AG10803 (cell line): ENCODE measurements around the genes OR1E2 and CTNS.

DNA sequence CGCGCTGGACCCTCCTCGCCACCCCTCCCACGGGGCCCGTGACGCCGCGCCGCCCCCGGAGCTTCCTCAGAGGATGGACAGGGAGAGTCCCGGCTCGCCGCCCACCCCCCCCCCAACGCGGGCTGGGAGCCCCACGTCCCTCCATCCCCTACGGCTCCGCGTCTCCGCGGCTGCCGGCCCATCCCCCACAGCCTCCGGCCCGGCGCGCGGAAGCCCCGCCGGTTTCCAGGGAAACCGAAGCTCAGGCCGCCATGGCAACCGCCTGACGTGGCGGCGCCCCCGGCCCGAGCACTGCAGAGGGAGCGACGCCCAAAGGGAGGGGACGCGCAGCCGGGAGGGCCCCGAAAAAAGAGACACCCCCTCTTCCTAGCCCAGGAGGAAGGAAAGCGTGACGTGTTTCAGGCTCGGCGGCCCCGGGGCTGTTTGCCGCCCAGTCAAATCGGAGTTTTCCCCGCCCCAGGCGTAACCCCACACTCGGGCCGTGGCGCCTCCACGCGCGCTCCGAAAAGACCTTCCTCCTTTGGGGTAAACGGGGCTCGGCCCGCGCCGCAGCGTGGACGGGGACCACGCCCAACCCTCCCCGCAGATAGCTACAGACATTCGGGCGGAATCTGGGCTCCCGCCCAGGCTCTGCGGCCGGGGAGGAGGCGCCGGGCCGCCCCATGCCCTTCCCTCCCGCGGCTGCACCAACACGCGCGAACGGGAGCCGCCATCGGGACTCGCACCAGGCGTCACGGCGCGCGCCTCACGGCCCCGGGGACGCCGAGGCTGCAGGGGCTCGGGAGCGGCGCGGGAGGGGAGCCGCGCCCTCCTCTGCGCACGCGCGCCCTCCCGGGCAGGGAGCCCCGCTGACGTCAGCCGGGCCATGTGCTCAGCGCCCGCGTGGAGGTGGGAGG is 7.6 kb downstream of the MNT start:
- RRBS = 2% methylated on average over 66 of the region's 111 CpGs

- RRBS = 3% methylated on average over 16 of the region's 51 CpGs
These were observed 1.6 kb downstream of the MNT start for GRCh38 chr17:2399155-2399846.

- RRBS = under 1% methylated on average over 27 of the region's 53 CpGs
These were observed 1.1 kb upstream of the MNT start for GRCh38 chr17:2401848-2402556.

DNA sequence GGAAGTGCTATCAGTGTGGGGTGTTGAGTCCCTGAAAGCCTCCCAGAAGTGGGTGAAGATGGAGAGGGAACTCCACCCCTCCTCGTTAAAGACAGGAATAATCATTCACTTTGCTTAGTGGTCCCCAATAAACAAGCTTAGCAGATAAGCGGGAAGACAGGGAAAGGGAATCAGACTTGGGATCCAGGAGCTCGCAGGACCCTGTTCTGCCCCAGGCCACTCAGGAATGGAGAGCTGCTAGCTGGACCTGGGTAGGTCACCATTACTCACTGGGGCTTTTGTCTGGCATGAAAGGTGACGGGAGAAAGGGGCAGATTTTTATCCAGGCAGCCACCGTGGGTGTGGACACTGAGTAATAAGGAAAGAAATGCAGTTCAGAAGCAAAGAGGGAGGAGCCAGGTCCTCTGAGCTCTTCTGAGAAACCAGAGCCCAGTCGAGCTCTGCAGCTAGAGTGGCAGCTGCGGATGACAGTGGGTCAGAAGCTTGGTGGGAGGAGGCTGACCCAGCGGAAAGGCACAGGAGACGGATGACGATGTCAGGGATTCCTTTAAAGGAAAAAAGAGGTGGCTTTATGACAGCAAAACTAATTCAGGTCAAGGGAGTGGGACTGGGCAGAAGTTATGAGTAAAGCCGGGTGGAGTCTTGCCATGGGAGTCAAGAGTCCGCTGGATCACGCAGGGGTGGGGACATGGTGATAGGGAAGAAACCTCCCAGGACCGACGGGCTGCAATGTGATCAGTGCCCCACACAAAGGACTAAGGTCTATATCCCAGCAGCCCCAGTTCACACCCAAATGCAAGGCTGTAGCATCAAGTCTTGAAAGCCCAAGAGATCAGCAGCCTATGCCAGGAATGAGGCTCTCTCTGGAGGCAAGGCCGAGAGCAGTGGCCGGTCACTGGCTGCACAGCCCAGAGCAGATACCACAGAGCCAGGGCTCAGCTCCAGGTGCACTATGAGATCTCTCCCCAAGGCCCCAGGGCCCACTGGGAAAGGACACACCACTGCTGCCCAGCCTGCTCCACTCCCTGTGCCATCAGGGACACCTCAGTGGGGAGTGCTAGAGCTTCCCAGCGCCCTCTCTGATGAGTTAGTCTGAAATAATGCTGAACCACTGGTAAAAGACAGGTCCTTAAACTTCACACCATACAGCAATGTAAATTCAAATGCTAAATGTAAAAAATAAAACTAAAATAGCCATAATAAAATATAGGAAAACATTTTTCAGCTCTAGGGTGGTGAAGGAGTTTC is 6.2 kb upstream of the MNT start:
- RRBS = no CpG with 5 or more reads among the region's 18 CpGs

DNA sequence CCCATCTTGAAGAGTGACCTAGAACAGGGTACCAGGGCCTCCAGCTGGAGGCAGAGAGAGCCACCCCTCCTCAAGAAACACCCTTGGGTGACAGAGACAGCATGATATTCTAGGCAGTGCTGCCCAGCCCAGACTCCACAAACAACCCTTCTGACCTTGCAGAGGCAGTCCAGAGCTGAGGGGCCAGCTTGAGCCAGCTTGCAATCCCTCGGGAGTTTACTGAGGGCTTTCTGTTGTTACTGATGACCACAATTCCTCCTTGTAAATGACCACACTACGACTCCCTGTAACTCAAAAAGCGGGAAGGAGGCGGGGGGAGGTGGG is 18.6 kb upstream of the MNT start:
- RRBS = no CpG with 5 or more reads among the region's 4 CpGs

- RRBS = no CpG with 5 or more reads among the region's 8 CpGs
These were observed 21.4 kb upstream of the PAFAH1B1 start for GRCh38 chr17:2571953-2572595.

DNA sequence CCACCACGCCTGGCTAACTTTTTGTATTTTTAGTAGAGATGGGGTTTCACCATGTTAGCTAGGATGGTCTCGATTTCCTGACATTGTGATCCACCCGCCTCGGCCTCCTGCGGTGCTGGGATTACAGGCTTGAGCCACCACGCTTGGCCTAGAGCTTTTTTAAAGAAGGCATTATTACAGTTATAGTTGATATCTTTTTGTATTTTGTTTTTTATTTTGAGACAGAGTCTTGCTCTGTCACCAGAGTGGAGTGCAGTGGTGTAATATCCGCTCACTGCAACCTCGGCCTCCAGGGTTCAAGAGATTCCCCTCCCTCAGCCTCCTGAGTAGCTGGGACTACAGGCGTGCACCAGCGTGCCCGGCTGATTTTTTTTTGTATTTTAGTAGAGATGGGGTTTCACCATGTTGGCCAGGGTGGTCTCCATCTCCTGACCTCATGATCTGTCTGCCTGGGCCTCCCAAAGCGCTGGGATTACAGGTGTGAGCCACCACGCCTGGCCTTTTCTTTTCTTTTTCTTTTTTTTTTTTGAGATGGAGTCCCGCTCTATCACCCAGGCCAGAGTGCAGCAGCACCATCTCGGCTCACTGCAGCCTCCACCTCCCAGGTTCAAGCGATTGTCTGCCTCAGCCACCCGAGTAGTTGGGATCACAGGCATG is 13.6 kb downstream of the PAFAH1B1 start:
- RRBS = no CpG with 5 or more reads among the region's 17 CpGs

GRCh38 chr17:2706931-2707614 is 4.5 kb downstream of the CLUH start:
- RRBS = 71% methylated on average over 7 of the region's 23 CpGs

- RRBS = no CpG with 5 or more reads among the region's 10 CpGs
These were observed 3.9 kb downstream of the CLUH start for GRCh38 chr17:2707615-2708160.

GRCh38 chr17:2812167-2812737 is 16.0 kb downstream of the RAP1GAP2 start:
- RRBS = 0% methylated on average over 1 of the region's 9 CpGs

DNA sequence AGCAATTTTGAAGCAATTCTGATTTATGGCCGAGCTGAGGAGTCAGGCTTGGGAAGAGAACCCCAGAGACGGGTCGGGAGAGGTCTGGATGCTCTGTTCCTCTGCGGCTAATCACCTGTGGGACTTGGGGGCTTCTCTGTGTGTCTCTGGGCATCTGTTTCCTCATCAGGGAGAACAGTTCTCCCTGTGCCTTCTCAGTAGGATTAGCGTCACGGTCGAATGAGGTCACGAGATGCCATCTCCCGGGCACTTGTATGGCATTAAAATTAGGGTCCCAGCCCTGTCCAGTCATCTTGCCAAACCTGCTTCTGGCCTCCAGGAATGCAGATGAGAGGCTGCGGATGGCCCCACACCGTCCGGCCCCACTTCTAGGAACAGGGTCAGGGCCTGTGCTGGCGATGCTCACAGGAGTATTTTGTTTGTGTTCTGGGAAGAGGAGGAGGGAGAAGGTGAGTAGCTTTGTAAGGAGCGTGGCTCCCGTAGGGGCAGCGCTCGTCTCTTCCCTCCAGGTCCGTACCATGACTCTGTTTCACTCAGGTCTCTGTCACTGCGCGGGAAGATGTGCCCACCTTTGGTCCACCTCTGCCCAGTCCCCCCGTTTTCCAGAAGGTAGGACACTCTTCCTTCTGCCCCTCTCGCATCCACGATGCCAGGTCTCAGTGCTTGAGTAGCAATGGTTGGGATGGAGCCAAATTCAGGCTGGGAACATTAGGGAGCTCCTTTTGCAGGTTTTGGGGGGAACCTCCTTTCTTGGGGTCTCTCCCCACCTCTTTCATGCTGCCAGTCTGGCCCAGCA is 58.4 kb downstream of the OR1D5 start:
- RRBS = no CpG with 5 or more reads among the region's 23 CpGs

GRCh38 chr17:3433656-3434251 is at the start of gene OR1E2:
OR1E2 (minus strand) TSS chr17:3433841.
- RRBS = no CpG with 5 or more reads among the region's 6 CpGs

DNA sequence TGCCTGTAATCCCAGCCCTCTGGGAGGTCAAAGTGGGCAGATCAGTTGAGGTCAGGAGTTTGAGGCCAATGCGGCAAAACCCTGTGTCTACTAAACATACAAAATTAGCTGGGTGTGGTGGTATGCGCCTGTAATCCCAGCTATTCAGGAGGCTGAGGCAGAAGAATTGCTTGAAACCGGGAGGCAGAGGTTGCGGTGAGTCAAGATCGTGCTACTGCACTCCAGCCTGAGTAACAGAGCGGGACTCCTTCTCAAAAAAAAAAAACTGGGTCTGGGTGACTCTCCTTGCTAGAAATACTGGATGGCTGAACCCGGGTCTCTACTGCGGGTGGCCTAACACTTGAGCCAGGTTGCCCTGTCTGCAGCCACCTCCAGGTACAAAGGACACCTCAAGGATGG is 10.9 kb downstream of the TRPV3 start:
- RRBS = no CpG with 5 or more reads among the region's 8 CpGs

- RRBS = no CpG with 5 or more reads among the region's 30 CpGs
These were observed 12.3 kb downstream of the TRPV1 start for GRCh38 chr17:3596734-3597547.

DNA sequence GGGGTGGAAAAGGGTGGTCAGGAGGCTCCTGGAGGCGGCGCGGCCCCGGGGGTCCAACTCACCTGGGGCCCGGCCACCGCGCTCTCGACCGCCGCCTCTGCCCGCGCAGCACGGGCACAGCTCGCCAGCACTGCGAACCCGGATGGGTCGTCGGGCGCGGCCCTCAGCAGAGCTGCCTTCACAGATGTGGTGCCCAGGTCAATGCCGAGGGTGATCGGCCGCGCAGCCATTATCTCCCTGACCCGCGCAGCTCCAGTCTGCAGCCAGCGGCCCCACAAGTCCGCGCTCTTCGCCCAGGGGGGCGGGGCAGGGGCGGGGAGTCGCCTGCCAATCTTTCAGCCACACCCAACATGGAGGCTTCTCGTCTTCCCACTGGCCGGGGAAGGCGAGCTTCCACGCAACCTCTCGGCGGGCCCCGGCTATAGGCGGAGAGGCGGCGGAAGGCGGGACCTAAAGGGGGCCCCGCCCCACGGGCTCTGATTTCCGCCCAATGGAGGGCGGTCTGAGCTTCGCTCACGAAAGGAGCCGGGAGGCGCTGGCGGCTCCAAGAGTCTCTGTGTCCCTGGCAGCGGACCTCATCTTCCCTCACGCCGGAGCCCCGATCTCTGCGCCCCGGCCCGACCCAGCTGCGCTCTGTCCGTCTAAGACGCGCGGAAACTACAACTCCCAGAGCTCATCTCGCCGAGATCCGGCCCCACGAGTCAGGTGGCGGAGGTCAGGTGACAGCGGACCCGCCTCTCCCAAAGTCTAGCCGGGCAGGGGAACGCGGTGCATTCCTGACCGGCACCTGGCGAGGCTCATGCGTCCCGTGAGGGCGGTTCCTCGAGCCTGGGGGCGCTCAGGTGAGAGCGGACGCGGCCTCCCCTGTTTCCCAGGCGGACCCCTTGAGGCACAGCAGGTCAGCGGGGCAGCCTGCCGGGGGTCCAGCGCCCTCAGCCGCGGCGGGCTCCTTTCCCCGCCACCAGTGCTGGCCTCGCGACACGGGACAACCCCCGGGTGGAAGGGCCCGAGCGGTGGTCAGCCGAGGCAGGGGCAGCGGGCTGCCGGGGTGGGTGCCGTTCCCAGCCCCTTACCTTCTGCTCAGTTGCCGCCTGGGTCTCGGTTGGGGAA is at the start of gene CTNS:
Gene CTNS (plus strand): TSS at position 771 of the 1,110 bp plus-strand sequence.
- RRBS = 1% methylated on average over 59 of the region's 105 CpGs

DNA sequence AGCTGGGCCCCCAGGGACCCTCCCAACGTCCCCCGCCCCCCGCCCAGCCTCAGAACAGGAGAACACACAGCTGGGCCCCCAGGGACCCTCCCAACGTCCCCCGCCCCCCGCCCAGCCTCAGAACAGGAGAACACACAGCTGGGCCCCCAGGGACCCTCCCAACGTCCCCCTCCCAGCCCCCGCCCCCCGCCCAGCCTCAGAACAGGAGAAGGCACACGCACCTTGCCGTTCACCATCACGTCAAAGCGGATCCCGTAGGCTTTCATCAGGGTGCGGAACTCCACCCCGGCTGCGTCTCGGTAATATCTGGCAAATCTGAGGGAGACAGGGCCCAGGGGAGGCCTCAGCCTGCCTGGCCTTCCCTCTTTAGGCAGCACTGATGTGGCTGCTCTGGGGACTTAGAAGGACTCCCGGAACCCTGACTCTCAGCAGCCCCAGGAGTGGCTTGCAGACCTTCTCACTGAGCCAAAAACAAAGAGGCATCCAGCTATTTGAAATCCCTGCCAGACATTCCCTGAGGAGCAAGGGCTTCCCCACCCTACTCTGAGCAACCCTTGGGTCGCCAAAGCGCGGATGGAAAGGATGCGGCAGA is 8.1 kb downstream of the P2RX5 start:
- RRBS = no CpG with 5 or more reads among the region's 23 CpGs

DNA sequence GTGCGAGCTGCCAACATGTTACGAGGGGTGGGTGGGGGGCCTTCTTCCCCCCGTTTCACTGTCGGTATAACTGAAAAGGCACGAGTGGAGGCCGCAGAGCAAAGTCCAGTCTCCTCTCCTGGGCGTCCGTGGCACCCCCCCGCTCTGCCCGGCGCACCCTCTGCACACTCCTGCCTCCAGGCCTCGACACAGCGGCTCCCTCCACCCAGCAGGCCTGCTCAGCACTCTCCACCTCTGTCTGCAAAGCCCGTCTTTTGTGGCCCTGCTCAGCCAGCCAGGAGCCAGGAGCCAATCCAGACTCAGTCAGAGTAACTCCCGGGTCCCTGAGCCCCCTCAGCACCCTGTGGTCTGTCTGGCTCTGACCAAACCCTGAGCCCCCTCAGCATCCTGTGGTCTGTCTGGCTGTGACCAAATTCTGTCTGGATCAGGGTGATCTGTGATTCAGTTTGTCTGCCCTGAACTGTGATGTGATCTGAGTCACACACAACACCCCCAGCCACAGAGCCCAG is 6.1 kb downstream of the ITGAE start:
- RRBS = no CpG with 5 or more reads among the region's 15 CpGs

DNA sequence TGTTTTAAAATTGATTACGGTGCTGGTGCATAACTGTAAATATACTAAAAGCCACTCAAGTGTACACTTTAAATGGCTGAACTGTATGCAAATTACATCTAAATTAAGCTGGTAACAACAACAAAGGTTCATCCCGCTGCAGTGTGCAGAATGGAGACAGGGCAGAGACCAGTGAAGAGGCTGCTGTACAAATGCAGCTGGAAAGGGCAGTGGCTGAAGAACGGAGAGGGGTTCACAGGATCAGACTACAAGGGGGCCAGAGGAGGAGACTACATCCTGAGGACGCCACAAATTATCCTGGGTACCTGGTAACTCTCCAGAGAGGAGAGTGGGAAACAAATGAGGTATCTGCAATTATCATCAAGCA is 9.1 kb upstream of the ITGAE start:
- RRBS = no CpG with 5 or more reads among the region's 4 CpGs

DNA sequence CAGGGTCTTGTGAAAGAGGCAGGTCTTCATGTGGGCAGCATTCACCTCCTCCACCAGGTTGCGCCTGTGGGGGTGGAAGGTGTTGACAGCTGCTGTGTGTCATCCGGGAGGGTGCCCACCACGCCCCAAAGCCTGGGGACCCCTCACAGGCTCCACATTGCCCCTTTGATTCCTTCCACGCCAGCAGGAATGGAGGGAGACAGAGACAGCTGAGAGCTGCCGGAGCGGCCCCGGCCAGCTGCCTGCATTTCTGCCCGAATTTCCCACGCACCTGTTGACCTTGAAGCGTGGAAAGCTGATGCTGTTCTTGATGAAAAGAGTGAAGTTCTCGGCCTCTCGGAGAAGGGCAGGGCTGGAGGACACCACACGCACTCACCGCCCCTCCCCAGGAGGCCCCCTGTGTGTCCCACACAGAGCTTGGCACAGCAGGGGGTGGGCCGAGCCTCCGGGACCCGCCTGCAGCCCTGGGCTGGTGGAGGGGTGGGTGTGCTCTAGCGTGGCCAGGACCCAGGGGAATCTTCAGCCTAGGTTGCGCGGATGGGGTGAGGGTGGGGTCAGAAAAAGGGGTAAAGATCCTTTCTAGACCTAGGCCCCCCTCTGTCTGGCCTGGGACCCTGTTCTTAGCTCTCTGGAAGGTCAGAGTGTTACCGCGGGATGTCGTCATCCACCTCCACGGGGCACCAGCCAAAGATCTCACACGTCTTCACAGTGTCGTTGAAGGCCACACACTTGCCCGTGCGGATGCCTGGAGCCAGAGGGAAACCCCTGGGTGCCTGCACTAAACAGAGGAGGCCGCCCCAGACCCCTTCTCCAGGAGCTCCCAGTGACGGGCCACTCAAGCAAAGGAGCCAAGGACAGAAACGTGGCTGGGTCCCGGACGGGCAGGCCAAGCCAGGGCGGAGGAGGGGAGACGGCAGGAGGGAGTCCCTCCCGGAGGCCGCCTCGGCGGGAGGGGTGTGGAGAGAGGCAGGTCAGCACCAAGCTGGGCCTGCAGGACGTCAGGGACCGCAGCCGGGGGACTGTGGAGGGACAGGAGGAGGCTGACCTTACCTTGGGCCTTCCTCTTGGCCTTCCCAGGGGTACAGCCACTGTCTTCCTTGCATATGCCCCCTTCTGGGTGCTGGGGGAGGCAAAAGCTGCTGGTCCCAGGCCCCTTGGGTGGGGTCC is 10.8 kb upstream of the CAMKK1 start:
- RRBS = 57% methylated on average over 15 of the region's 42 CpGs

DNA sequence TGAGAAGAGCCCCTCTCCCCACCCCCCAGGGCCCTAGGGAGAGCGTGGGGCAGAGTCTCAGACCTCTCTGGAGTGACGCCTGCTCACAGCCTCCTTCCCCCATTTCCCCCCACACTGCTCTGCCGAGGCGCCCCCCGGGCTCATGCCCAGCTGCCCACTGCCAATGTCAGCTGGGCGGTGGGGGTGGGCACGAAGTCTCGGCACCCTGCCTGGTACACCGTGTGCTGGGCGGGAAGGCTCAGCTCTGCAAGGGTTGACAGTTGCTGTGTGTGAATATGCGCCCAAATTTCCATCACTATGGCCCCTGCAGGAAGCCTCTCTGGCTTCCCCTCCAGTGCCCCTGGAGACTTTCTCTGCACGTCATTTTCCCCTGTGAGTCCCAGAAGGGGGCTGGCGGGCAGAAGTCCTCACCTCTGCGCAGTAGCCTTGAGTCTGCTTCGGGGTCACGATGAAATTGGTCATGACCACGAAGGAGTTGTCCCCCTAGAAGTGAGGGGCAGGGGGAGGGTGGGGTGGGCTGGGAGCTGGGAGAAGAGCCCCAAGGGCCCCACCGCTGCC is 11.7 kb upstream of the CAMKK1 start:
- RRBS = no CpG with 5 or more reads among the region's 18 CpGs